ENCODE results near the gene CLDN20.

DNA sequence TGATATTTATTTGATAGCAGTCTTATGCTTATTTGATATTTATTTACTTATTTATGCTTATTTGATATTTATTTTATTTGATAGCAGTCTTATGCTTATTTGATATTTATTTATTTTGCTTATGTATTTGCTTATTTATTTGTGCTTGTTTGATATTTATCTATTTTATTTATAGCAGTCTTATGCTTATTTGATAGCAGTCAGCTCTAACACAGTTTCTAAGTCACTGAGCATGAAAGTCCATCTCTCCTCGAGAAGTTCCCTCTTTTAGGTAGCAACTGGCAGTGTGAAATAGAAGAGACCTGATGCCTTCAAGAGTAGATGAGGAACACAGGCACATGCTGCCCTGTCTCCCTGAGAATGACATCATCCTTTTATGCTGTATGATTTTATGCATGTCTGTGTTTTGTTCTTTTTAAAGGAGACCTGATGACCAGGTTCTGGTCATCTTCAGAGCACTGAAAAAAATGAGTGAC is 29.2 kb downstream of the CNKSR3 start:
- PRO-cap, result no peak

DNA sequence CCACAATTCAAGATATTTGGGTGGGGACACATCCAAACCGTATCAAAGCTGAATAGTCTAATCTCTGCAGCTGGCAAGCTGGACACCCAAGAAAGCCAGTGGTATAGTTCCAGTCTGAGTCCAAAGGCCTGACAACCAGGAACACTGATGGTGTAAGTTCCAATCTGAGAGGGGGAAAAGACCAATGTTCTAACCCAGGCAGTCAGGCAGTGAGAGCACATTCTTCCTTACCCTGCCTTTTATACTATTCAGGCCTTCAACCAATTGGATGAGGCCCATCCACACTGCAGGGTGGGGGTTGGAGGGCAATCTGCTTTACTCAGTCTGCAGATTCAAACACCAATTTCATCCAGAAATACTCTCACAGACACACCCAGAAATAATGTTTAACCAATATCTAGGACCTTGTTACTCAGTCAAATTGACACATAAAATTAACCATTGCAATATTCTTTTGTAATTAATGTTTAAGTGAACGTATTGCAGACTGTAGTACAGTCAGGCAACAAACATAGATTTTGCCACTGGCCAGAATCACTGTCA is 18.1 kb upstream of the CNKSR3 start:
- PRO-cap, result no peak

GRCh38 chr6:154814091-154814403 is 80.8 kb downstream of the SCAF8 start:
- PRO-cap, result no peak

DNA sequence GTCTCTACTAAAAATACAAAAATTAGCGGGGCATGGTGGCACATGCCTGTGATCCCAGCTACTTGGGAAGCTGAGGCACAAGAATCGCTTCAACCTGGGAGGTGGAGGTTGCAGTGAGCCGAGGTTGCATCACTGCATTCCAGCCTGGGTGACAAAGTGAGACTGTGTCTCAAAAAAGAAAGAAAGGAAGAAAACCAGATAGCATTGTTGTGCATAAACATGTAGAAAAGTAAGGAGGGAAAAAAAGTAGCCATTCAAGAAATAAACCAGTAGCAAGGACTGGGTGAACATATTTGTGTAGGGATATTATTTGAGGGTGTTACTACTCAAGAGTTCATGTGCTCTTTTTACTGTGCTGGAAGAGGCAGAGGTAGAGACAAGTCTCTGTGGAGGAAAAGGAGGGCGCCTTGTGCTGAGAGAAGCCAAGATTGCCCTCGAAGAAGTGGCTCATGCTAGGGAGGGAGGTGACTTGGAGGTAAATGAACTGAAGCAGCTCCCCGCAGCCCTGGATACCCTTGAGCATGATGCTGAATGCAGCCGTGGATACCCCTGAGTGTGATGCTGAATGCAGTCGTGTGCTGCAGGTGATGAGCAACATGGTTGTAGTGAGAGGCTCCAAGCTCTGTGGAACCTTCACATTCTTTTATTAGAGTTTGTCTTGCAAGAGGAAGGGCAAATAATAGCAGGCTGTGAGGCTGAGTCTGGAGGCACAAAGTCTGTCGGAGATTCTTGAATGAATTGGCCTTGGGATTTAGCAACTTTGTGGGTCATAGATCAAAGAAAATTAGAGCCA is 120.5 kb upstream of the TIAM2 start:
- PRO-cap, result no peak

GRCh38 chr6:154996798-154997463 is 1.8 kb downstream of the TIAM2 start:
- PRO-cap, result no peak

- PRO-cap, result no peak
Measured at GRCh38 chr6:155128405-155128922, 133.3 kb downstream of the TIAM2 start.

DNA sequence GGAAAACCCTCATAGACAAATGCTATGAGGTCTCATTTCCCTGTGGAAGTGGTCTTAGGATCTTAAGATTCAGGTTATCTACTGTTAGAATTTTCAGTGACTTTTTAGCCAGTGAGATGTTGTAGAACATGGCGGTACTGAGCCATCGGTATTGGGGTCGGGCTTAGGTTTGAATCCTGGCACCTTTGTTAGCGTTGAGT is 118.7 kb upstream of the CLDN20 start:
- PRO-cap, result no peak

- PRO-cap, result no peak
Measured at GRCh38 chr6:155228544-155228999, 35.2 kb upstream of the CLDN20 start.

DNA sequence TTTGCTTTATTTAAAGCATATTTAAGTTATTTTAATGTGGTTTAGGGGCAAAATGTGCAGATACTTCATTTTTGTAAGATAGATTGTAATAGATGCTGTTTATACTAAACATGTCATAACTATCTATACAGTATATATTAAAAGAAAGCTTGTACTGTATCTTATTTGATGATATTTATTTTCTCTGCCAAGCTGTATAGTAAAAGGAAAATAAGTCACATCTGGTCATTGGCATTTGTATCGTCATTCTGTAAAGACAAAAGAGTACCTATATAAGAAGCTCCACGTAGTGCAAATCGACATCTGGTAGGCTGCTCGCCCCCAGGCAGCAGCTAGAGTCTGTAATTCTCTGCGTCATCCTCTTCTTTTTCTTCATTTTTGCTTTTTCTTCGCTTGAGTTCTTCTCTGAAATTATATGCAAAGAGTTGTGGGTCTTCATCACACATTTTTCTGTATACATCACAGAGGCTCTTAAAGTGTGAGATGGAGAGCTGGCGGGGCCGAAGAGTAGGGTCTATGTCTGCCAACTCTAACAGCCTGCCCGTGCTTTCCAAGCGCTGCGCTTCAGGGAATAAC is 6.2 kb upstream of the CLDN20 start:
- PRO-cap, result no peak

- PRO-cap, result no peak
Measured at GRCh38 chr6:155263641-155264014, at the start of gene CLDN20. CLDN20 (plus strand) TSS chr6:155264013.

DNA sequence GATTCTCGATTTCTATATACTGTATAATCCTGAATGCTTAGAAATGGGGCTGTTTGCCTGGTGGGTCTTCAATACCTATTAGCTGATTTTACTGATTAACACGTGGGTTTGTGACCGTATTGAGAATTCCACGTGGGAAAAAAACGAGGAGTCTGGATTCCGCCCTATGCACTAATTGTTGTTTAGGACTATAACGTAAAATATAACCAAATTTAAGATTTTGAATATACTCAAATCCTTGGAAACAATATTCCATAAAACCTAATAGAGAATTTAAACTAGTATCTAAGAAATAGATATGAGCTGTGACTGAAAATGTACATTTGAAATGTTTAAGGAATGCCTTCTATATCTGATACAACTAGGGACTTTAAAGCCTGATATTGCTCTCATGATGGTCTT is 93.5 kb upstream of the NOX3 start:
- PRO-cap, result no peak

- PRO-cap, result no peak
Measured at GRCh38 chr6:155834969-155835404, 379.3 kb upstream of the NOX3 start.

GRCh38 chr6:156689451-156690151 is 87.6 kb upstream of the ARID1B start:
- PRO-cap, result no peak

- PRO-cap, result no peak
Measured at GRCh38 chr6:156752617-156753269, 24.4 kb upstream of the ARID1B start.

DNA sequence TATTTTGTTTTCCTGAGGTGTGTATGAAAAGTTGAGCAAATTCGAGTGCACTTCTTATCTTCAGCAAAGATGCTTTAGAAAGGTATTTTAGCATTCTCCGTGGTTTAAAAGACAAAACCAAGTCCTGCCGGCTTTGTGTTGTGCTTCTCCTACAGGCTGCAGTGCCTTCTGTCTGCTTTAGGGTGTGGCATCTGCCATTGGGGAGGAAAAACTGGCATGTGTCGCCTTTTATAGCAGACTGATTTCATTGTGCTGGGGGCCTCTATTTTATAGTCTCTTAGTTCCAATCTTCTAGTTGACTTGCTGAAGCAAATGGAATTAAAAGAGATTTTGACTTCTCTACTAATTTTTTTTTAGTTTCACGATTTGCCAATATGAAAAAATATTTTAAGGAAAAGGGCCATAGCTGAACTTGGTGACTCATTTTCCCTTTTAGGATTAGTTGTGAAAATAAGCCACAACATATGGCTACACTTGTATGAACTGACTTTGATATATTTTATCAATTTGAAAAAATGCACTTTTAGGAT is 2.1 kb upstream of the ARID1B start:
- PRO-cap, result bidirectional peak, plus-strand start at position 247 of the sequence, minus-strand start at position 170 of the sequence

GRCh38 chr6:156829160-156830102 is 52.3 kb downstream of the ARID1B start:
- PRO-cap, result no peak

DNA sequence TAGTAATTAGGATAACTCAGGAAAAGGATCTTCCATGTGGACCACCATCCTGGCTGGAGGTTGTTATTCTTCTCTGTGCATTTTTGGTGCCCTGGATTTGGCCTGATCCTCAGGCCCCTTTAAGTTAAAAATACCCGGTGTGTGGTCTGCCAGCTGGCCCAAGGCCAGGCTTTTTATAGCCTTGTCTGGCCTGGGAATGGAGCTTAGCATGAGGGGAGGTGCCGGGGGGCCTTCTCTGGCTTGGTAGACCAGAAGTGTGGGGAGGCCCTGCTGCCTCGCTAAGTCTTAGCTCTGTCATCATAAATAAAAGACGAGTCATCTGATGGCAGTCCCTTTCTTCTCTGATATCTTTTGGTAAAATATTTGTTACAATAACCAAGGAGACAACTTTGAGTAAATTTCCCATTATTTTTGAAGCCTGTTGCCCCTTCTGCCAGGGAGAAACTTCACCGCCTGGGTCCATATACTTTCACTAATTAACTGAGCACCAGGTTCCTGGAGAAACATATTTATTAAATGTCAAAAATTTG is 71.4 kb downstream of the ARID1B start:
- PRO-cap, result no peak

DNA sequence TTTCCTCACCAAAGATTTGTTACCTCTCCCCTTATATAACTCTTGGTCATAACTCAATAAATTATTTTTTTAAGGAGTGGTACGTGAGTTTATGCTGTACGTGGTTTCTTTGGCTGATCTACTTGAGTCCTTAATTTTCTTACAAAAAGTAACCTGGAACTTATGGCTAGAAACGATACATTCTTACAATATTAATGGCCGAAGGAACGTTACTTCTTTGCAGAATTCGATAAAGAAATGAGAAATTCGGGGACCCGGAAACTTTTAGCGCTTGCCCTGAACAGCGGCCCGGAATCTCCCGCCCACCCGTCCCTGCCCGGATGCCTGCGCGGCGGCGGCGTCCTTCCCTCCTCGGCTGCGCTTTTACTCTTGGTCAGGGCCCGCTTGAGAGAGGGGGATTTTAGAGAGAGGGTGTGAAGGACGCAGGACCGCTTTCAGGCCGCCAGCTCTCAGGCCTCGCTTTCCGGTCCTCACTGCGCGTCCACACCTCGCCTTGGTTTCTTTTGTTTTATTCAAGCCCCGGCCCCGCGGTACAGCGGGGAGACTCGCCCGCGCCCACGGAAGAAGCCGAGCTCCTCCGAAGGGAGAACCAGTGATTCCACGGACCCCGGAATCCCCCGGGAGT is 243.7 kb downstream of the ARID1B start:
- PRO-cap, result bidirectional peak, plus-strand start at position 366 of the sequence, minus-strand start outside the sequence

DNA sequence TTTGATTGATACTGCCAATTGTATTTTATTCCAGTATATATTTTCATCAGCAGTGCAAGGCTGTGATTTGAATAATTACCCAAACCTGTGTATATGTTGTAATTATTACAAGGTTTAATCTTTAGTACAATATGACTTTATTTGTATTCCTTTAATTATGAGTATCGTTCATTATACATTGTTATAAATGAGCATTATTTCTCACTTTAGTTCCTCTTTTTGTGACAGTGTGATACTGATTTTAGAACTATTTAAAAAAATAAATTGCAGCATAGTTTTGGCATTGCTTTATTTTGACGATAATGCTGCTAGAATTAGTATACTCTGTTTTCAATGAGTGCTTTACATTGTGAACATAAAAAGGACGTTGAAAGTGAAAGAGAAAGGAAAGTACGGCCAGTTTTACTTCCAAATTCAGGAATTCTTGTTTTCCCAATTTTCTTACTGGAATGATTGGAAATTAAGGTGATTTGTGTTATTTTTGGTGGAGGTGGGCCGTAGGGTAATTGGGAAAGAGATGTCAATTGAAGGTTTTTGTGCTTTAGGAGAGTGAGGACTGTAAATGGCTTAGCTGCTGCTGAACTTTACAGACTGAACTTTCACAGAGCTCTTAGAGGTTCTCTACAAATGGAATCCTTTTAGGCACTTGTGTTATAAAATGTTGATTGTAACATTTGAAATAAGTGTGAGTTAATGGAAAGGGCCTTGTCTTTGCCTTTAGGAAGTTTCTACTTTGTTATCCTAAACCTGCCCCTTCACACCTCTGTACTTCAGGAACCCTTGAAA is 256.2 kb downstream of the ARID1B start:
- PRO-cap, result no peak

DNA sequence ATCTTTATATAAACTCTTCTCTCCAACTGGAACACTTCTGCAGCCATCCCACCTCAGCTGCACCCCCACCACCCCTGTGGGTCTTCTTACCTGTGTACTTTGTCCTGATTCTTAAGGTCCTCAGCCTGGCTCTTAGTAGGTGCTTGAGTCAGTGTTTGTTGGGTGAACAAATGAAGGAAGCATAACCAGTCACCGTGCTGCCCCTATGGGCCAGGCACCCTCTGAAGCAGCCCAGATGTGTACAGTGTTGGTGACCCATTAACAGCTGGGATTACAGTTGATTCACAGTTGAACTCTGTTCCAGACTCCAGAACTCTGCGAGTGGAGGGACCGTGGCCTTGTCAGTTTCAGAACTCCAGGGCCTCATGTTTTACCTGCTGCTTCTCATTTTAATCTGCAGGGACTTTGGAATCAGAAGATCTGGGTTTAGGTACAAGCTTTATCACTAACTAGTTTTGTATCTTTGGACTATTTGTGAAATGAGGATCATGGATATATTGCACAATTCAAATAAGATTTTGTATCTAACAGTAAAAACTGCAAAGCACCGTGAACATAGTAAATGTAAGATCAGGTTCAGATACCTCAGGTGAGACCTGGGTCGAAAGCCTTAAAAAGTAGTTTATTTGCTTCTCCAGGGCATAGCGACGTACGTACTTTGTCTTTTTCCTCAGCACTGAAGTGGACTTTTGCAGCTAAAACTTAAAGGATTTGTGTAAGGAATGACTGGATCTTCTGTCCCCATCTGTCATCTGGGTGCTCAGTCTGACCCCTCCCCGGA is 203.6 kb downstream of the TMEM242 start:
- PRO-cap, result no peak

Data from neural crest cell (in vitro differentiated cells).